Placental pericyte (primary cell): ENCODE measurements around a stretch of chr9.

DNA sequence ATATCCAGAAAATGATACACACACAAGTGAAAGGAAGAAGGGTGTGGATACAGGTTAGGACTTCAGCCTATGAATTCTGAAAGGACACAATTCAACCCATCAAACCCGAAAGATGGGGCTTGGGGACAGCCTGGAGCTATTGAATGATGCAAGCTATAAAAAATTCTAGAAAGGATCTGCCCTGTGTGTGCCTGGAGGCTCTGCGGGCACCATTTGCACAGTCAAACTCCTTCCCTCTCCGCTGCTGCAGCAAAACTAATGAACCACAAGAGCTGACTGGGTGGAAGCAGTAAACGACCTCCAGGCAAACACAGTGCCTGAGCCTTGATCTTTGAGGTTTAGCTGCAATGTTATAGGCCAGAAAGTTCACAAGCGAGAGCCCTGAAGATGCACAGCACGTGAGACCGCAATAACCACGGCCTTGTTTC lies 69.3 kb upstream of the S1PR3 start:
- CAGE, long polyA plus RNA = no peak

DNA sequence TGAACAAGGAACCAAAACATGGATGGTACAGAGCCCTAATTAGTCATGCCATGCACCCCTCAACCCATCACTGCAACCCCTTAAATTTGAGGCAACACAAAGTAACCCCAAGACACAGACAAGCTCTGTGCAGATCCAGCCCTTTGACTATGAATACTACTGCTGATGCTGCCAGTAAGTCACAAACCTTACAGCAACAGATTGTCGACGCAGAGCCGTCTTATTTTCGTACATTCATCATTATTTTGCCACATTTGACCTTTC lies 2.6 kb downstream of the SHC3 start:
- CAGE, long polyA plus RNA = no peak

DNA sequence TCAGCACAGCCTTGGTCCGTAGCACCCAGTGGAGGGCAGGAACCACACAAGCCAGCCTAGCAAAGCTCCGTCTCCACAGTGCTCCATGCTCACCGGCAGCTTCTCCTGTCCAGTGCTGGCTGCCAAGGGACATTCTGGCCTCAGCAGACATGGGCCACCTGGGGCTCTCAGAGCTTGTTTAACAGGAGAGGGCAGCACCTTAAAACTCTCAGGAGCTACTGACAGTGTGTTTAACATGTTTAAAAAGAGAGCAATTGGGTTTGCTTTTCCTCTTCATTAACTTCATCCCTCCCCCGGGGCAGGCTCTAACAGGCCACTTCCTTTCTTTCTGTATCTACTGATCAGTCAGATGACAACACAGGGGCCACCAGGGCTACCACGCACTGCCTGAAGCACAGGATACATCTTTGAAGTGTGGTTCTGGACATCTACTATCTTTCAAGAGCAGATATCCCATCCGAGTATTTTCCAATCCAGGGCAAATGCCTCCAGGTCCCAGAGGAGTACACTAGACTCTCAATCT lies 57.1 kb downstream of the SECISBP2 start:
- CAGE, long polyA plus RNA = no peak

GRCh38 chr9:89405793-89406367 lies 87.6 kb downstream of the SECISBP2 start:
- CAGE, long polyA plus RNA = no peak

DNA sequence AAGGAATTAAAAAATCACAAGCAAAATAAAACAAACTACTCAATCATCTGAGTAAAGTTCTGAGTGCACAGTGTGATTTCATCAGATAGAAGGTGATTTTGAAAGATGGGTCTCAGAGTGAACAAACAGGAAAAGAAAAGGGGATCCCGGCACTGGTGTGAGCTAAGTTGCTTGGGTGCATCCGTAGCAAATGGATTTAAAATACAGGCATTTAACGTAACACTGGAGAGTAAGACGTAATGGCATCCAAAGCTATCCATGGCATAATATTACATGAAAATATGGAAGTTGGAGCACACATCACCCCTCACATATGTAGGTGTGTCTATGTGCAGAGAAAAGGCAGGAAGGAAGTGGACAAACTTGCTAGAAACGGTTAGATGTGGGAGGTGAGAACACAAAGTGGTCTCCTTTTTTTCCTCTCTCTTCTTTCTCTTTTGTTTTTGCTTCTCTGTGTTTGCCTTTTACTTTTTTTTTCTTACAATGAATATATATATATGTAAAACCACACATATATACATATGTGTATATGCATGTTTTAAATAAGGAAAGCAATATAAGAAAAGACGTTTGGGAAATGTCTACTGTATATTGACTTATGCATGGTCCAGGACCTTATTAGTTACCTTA lies 38.3 kb upstream of the SEMA4D start:
- CAGE, long polyA plus RNA = no peak

GRCh38 chr9:89605625-89606510 lies 1.1 kb downstream of the GADD45G start:
- CAGE, long polyA plus RNA = no peak

GRCh38 chr9:89617824-89618378 lies 13.1 kb downstream of the GADD45G start:
- CAGE, long polyA plus RNA = no peak

DNA sequence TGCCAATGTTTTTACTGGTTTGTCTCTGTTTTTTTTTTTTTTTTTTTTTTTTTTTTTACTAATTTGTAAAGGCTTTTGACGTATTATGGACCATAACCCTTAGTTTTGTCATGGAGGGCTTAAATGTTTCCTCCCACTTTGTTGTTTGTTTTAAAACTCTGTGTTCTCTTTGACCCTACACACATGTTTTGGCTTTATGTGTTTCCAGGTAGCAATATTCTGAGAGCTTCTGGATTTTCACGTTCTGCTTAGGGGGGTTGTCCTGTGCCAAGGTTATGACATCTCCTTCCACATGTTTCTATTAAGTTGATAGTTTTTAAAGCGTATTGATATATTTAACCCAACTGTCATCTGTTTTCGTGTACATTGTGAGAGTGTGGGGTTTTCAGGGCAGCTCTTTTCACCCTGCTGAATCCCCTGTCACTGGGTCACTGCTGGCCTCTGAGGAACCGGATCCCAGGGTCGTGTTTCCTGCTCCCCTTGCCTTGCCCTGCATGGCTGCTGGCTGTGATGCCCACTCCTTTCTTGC lies 49.6 kb downstream of the GADD45G start:
- CAGE, long polyA plus RNA = no peak

DNA sequence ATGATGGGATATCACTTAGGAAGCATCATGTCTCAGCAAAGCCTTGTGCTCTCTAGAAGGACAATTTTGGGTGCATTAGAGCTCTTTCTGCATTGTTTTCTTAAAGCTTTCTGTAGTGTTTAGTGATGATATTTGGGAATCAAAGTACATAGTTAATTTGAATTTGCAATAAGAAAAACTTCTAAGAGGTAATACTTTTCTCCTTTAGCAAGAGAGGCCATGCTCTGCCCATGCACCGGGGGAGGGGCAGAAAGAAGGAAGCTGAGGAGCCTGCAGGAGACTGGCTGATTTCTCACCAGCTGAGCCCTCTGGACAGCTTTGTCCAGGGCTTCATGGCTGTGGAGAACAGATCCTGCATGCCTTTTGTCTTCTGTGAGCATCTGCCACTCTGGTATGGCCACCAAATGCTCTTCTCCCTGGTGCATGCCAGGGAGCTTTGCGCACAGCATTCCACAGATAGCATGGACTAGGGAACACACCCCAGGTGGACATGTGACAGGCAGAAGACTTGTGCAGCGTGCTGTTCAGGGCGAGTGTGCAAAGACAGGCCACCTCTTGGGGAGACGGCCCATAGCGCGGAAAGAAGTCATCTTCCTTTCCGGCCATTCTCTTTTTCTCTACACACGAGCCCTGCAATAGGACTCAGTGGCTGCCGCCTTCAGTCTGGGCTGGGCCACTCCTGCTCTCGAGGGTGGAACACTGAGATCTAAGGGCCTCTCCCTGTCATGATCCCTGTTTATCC lies 56.5 kb downstream of the GADD45G start:
- CAGE, long polyA plus RNA = no peak

- CAGE, long polyA plus RNA = no peak
These were observed 65.8 kb downstream of the GADD45G start for GRCh38 chr9:89670502-89671157.

DNA sequence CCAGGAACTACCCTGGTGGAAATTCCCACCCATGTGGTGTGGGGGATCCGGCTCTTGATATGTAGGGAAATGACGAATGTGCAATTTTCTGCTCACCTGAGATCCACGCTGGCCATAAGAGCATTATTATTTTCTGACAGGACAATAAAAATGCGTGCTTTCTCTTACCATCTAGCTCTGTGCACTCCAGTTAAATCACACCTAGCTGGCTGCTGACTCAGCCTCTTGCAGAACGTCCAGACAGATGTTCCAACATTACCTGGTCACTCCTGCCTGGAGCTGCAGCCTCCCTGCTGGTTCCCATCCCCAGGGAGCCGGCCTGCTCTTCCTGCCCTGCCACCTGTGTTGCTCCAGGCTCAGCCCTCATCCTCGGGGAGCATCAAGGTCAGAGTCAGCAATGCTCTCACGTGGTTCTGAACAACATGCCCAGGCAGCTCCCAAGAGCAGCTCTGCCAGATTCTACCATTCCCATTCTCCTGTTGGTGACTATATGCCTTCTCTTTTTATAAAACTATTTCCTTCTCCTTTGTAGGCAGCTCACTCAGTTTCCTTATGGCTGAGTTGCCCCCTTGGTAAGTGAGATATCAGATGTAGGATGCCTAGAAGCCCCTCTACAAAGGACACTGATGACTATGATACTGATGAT lies 81.3 kb downstream of the GADD45G start:
- CAGE, long polyA plus RNA = no peak

GRCh38 chr9:89730505-89731200 lies 125.8 kb downstream of the GADD45G start:
- CAGE, long polyA plus RNA = no peak

- CAGE, long polyA plus RNA = no peak
These were observed 391.4 kb downstream of the GADD45G start for GRCh38 chr9:89996147-89996587.

GRCh38 chr9:90002375-90002647 lies 397.5 kb downstream of the GADD45G start:
- CAGE, long polyA plus RNA = no peak

GRCh38 chr9:90032271-90032821 lies 427.5 kb downstream of the GADD45G start:
- CAGE, long polyA plus RNA = no peak

DNA sequence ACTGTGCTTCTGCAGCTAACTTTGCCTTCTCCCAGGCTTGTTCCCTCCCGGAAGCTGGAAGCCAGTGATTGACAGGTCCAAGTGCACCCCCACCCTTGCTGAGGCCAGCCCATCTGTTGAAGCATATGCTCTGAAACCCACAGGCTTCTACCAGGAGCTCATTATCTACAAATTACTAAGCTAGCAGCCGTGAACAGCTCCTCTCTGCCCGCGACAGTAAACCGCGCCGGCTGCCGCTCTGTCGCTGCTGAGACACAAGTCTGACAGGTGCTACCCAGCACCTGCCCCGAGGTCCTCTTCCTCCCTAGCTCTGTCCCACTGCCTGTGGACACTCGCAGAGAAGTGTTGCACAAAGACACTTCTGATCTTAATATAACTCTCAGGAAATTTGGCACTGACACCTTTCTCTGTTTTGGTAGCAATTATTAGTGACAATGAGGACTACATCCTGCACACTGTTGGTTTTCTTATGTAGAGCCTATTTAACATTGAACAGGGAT lies 490.9 kb downstream of the GADD45G start:
- CAGE, long polyA plus RNA = no peak

DNA sequence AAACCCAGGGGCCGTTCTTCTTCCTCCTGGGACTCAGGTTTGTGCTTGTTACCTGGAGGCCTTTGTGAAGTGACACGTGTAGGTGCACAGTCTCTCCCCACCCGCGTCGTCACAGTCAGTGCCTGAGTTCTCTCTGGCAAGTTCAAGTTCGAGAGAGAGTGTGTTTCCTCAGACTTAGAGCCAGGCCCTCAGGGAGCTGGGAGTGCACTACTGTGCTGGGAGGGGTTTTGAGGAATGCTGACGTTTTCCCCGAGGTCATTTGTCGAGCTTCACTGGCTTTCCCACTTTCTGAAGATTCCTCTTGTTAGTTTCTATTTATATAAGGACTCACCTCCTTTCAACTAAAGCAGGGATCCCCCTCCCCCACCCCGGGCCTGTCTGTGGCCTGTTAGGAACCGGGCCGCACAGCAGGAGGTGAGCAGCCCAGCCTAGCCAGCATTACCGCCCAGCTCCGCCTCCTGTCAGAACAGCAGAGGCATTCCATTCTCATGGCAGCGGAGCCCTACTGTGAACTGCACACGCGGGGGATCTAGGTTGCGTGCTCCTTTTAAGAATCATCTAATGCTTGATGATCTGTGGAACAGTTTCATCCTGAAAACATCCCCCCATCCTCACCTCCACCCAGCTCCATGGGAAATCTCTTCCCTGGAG lies 209.1 kb downstream of the DIRAS2 start:
- CAGE, long polyA plus RNA = no peak

GRCh38 chr9:90815203-90816117 lies 13.8 kb downstream of the SYK start:
- CAGE, long polyA plus RNA = no peak

- CAGE, long polyA plus RNA = no peak
These were observed 258.8 kb downstream of the SYK start for GRCh38 chr9:91060364-91060843.

DNA sequence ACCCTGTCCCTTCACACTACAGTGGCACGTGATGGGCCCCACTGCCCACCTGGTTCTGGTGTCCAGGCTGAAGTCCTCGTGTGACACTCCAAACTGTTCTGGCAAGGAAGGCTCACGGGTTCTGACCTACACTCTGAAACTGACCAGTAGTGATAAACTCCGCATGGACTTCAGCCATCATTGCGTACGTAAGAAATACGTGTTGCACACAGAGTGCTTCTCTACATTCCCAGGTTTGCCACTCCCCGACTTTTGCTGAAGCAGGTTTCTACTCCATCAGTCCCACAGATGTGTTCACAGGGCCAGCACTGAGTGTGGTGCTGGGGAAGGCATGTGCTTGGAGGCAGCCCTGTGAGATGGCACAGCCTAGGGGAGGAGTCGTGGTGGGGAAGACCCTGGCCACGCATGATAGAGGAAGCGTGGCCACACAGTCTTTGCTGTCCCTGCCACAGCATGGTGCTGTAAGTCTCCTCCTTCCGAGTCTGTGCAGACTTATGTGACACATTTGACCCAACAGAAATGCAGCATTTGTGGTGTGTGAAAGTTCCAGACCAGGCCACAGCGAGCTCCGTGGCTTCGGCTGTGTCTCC lies 198.0 kb downstream of the AUH start:
- CAGE, long polyA plus RNA = no peak